Left ventricle myocardium (tissue), 1 donor: ENCODE data around the genes SPDYE15 and RHBDD2.

DNA sequence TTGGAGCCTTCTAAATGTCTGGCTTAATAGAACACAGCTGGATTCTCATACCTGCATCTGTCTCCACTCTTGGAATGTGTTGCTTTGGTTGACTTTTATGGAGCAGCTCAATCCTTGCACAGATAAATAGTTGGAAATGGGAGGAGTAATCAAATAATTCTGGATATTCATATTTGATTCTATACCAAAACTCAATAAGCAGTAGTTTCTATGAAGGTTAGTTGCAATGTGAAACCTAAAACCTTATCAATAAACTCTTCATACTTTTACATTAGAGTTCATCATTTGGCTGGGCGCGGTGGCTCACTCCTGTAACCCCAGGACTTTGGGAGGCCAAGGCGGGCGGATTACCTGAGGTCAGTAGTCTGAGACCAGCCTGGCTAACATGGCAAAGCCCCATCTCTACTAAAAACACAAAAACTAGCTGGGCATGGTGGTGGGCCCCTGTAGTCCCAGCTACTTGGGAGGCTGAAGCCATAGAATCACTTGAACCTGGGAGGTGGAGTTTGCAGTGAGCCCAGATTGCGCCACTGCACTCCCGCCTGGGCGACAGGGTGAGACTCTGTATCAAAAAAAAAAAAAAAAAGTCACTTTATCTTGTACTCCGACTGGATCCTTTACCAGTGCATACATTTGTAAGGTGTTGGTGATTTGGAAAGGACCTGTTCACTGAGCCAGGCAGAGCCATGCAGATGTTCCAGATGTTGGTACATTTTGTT lies 5.1 kb downstream of the EIF4H start:
- PRO-cap, result no peak

DNA sequence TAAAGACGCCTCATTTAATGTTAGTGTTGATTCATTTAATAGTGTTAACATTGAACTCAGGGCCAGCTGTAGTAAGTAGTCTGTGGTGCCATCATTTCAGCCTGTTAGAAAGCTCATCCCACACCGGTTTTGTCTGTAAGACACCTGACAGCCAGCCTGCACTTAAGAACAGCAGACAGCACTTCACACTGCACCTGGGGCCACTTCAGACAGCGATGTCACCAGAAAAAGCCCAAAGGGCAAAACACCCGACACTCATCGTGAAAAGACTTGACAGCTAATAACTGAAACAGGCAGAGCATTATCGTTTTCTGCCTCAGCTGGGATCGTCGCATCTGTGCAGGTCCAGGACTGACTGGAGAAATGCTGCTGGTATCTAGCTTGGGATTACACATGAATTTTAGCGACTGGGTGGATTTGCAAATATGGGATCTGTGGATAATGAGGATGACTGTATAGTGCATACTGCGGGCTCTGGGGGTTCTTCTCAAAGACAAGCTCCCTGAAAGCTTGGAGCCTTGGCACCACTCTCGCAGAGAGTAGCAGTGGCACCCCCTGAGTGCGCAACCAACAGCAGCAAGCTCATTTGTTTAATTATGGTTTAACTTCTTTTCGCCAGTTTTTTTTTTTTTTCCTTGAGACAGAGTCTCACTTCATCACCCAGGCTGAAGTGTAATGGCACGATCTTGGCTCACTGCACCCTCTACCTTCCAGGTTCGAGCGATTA lies 16.6 kb upstream of the LAT2 start:
- PRO-cap, result no peak

DNA sequence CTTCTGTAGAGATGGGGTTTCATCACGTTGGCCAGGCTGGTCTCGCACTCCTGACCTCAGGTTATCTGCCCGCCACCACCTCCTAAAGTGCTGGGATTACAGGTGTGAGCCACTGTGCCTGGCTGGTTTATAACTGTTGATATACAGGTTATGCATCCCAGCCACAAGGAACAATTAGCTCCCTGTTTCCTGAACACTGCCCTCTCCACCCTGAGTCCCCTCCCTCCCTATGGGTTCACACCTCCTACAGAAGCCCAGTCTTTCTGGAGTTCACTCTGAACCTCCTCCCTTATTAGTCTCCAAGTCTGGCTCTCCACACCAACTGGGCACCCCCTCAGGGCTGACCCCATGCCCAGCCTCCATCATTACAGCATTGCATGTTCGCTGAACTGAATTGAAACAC lies 1.9 kb upstream of the CLIP2 start:
- PRO-cap, result no peak

DNA sequence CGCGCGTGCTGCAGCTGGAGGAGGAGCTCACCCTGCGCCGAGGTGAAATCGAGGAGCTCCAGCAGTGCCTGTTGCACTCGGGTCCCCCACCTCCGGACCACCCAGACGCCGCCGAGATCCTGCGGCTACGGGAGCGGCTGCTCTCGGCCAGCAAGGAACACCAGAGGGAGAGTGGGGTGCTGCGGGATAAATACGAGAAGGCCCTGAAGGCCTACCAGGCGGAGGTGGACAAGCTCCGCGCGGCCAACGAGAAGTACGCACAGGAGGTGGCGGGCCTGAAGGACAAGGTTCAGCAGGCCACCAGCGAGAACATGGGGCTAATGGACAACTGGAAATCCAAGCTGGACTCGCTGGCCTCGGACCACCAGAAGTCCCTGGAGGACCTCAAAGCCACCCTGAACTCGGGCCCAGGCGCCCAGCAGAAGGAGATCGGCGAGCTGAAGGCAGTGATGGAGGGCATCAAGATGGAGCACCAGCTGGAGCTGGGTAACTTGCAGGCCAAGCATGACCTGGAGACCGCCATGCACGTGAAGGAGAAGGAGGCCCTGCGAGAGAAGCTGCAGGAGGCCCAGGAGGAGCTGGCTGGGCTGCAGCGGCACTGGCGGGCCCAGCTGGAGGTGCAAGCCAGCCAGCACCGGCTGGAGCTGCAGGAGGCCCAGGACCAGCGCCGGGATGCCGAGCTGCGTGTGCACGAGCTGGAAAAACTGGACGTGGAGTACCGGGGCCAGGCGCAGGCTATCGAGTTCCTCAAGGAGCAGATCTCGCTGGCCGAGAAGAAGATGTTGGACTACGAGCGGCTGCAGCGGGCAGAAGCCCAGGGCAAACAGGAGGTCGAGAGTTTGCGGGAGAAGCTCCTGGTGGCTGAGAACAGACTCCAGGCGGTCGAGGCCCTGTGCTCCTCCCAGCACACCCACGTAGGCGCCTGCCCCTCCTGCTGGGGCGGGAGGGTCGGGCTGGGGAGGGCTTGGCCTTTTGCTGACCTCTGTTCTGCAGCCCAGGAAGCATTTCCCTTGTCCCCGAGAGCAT lies 77.5 kb upstream of the GTF2IRD1 start:
- PRO-cap, result no peak

- PRO-cap, result no peak
Measured at GRCh38 chr7:74435056-74435673, 18.5 kb upstream of the GTF2IRD1 start.

GRCh38 chr7:74472695-74473165 lies 19.0 kb downstream of the GTF2IRD1 start:
- PRO-cap, result no peak

- PRO-cap, result bidirectional peak, plus-strand start at chr7:74481070, minus-strand start at chr7:74480985; bidirectional peak, plus-strand start at chr7:74481272, minus-strand start at chr7:74481212
Measured at GRCh38 chr7:74480828-74481500, 27.3 kb downstream of the GTF2IRD1 start.

DNA sequence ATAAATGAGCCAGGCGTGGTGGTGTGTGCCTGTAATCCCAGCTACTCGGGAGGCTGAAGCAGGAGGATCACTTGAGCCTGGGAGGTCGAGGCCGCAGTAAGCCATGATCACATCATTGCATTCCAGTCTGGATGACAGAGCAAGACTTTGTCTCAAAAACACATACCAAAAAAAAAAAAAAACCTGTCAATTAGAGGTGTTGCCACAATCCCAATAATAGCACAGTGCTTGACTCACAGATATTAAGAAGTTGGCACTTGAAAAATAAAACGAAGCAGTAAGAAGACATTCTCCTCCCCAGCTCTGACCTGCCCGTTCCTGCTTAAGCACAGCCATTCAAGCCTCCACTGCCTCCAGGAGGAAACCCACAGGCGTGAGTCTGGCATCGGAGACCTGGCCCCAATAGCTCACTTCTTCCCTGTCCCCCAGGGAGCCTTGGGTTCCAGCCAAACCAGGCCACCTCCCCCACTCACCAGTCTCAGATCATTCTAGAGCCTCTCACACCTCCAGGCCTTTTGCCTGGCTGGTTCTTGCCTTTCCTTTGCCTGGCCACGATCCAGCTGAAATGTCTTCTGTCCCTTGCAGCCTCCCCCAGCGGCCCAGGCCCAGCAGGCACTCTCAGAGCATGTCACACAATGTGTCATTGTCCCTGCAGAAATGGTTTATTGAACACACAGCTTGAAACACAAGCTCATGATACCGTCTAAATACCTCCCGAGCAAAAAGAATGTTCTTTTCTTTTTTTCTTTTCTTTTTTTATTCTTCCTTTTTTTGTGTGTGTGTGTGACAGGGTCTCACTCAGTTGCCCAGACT lies 45.2 kb upstream of the GTF2I start:
- PRO-cap, result no peak

- PRO-cap, result no peak
Measured at GRCh38 chr7:75237398-75237906, 43.1 kb upstream of the SPDYE13 start.

DNA sequence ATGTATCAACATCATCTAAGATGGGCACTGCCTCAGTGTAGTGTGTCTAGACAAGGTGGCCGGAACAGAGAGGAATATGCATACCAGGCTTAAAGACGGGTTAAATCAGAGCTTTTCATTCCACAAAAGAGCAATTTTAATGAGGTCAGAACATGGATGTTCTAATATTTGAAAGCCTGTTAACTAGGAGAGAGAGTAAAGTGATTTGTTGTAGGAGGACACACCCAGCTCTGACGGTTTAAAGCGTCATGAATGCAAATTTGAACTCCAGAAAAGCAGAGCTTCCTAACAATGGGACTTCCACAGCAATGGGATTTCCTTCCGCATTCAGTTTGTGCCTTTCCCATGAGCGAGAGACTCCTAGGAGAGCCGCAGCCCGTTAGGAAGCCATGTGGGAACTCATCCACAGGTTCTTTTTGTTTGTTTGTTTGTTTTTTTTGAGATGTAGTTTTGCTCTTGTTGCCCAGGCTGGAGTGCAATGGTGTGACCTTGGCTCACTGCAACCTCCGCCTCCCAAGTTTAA lies at the start of gene SPDYE15:
Gene SPDYE15, plus strand, starts transcription at position 288 of the 523 bp plus-strand sequence.
- PRO-cap, result no peak

DNA sequence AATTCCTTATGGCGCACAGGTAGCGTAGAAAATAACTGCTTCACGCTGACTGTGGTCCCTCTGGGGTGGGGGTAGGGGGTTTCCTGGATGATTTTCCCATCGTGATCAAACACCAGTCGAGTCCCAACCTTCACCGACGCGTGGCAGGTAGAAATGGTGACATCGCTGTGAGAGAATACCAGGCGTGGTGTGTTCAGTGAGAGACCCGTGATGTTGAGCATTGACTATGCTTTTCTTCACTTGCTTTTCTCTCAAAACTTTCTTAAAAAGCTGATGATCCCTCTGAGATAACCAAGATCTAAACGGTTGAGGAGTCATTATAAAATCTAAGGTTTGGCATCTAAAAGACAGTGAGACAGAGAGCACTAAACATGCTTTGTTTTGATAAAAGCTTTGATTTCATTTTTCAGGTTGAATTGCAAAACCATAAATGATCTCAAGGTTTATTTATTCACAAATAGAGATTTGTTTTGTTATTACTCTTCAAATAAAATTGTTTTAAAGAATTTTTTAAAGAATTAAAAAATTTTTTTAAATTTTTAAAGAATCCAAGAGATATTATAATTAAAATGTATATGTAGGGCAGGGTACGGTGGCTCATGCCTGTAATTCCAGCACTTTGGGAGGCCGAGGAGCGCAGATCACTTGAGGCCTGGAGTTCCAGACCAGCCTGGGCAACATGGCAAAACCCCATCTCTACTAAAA lies 19.0 kb downstream of the SPDYE5 start:
- PRO-cap, result no peak

DNA sequence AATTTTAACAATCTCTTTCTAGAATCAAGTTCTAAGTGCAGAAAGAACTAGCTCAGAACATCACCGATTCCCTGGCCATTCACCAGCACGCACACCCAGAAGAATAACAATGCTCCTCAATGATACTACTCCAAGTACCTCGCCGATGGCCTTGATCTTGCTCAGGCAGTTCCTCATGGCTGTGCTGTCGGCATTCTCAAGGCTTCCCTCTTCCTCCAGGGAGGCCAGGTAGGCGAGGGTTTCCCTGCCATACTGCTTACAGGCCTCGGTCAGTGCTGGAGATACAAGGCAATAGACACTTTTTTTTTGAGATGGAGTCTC lies 61.2 kb downstream of the SPDYE5 start:
- PRO-cap, result no peak

- PRO-cap, result no peak
Measured at GRCh38 chr7:75623278-75624572, 115.0 kb downstream of the HIP1 start.

DNA sequence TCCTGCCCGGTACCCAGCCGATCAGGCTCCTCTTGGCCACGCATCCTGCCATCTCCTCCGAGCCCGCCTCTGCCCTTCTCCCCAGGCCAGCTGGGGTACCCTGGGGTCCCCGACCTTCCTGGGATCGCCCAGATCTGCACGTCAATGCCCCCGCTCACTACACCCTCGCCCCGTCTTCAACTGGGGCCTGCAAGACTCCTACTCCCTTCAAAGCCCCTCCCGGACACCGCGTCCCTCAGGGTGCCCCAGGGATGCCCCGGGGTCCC lies 283 bp downstream of the HIP1 start:
- PRO-cap, result no peak

DNA sequence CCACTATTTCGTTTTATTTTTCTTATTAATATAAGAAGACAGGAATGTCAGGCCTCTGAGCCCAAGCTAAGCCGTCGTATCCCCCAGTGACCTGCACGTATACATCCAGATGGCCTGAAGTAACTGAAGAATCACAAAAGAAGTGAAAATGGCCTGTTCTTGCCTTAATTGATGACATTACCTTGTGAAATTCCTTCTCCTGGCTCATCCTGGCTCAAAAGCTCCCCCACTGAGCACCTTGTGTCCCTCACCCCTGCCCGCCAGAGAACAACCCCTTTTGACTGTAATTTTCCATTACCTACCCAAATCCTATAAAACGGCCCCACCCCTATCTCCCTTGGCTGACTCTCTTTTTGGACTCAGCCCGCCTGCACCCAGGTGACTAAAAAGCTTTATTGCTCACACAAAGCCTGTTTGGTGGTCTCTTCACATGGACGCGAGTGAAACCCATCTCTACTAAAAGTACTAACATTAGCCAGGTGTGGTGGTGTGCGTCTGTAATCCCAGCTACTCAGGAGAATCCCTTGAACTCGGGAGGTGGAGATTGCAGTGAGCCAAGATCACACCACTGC lies 16.2 kb upstream of the CCL26 start:
- PRO-cap, result no peak

DNA sequence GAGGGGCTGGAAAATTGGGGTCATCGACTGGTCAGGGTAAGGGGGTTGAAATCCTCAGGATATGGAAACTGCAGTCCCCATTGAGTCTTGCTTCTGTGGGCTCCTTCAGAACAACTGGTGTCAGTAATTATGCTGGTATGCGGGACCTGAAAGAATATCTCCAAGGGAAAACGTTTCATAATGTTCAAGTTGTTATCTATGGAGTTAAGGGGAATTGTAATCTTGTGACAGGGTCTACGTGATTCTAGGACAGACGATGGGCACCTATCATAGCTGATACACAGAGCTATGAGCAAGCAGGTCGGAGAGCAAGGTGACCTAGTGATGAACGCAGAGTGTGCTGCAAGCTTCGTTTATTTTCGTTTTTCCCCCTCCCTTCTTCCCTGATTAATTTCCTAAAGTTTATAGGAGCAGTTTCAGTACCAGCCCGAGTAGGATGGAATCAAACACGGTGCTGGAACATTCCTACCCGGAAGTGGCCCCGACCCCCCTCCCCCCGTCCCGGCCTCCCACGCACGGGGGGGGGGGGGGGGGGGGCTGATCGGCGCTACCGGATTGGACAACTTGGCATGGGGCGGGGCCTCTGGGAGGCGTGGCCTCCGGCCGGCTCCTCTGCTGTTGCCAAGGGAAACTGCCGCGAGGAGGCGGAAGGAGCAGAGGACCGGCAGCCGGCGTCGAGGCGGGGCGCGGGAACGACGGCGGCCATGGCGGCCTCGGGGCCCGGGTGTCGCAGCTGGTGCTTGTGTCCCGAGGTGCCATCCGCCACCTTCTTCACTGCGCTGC lies at the start of gene RHBDD2:
Gene RHBDD2, plus strand, starts transcription at position 656 of the 783 bp plus-strand sequence.
- PRO-cap, result bidirectional peak, plus-strand start at position 656 of the sequence, minus-strand start at position 477 of the sequence

DNA sequence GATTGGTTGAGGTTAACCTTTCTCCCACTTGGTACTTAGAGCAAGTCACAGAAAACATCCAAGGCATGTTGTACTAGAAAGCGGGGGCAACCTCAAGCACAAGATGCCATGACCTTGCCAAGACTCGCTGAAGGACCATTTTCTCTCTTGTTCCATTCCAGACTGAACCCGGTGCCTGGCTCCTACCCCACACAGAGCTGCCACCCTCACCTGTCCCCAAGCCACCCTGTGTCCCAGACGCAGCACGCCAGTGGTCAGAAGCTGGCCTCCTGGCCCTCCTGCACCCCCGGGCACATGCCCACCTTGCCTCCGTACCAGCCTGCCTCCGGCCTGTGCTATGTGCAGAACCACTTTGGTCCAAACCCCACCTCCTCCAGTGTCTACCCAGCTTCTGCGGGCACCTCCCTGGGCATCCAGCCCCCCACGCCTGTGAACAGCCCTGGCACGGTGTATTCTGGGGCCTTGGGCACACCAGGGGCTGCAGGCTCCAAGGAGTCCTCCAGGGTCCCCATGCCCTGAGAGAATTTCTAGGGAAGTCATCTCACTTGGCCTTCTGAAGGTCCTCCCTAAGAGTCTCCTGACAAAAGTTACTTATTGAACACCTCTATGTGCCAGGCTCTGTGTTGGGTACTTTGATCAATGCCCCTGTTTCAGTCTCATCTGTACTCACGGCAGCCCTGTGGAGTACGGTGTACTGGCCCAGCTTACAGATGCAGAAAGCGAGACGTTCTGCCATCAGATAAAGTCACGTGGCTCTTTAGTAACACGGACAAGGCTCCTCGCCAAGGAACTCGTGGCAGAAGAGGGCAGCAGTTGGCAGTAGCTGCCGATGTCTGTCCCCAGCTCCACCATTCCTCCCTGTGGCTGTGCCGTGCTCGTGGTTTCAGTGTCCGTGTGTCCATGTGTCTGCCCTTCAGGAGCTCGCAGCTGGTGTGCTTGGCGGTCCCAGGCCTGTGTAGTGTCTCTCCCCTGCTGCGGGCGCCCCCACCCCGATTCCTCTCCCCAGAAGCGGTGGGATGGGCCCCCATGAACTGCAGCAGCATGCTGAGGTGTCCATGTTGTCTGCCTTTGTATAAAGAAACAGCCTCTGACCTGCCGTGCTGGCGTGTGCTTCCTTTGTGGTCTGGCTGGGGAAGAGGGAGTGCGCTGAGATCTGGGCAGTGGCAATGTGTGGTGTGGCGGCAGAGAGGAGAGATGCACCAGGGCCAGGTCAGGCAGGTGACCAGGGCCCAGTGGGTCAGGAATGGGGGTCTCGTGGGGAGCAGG lies 9.4 kb downstream of the RHBDD2 start:
- PRO-cap, result no peak

GRCh38 chr7:75899665-75899916 lies 15.4 kb upstream of the POR start:
- PRO-cap, result no peak

DNA sequence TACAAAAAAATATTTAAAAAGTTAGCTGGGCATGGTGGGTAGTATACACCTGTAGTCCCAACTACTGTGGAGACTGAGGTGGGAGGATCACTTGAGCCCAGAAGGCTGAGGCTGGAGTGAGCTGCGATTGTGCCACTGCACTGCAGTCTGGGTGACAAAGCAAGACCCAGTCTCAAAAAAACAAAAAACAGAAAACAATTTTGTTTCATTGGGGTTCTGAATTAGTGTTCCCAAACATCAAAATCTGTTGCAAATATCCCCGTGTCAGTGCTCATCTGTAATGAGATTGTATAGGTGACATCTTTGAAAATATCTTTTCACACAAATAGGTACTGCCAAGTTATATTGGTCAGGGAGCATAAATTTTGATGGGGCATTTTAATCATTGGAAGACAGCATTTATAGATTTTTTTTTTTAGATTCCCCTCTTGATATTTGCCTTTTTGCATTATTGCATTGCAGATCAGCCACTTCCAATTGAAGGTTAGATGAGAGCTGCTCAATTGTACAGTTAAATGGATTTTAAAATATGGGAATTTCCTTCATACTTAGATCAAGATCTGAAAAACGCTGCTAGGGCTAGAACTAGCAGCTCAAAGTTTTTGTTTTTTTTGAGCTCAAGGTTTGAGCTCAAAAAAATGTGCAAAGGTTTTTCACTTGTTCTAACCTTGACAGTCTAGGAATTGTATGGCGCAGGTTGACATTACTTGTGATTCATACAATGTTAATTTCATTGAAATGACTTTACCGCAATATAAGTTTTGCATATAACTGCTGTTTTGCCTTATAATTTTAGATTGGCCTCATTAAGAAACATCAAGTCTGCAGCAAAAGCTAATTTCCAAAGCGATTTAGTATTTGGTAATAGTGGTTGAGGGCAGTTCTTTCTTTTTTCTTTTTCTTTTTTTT lies 27.4 kb downstream of the POR start:
- PRO-cap, result no peak

DNA sequence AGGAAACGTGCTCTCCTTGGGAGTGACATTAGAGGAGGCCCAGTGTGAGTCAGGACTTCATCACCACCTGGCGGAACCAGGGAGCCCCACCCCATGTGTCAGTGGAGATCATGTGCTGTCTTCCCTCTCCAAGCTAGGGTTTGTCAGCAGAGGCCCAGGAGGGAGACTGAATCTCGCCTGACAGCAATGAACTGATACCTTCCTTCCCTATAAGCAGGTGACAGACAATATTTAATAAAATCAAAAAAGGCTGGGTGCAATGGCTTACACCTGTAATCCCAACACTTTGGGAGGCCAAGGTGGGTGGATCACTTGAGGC lies 29.0 kb downstream of the POR start:
- PRO-cap, result no peak